K562 (cell line): ENCODE measurements around a stretch of chr22.

GRCh38 chr22:43390908-43391775 is 20.7 kb upstream of the MPPED1 start:
- RAMPAGE, long total RNA, result no peak
- RRBS, result 0% methylated on average over 1 of the region's 8 CpGs
PRO-cap:
- standard, result no peak
- CoPRO, capped RNA only, 2 experiments, result no peak in any of the 2 experiments
- CoPRO, capped and uncapped RNA, 2 experiments, result no peak in any of the 2 experiments
- CoPRO, uncapped RNA only, 2 experiments, result no peak in any of the 2 experiments
CAGE:
- cytosol, long polyA plus RNA, result no peak
- long polyA plus RNA, result no peak
- nucleolus, long total RNA, result no peak
- nucleus, long polyA plus RNA, result no peak

- RAMPAGE, long total RNA, result no peak
- RRBS, result no CpG with 5 or more reads among the region's 10 CpGs
PRO-cap:
- standard, result bidirectional peak, plus-strand start at chr22:43399627, minus-strand start at chr22:43399438
- CoPRO, capped RNA only, 2 experiments, result no peak in any of the 2 experiments
- CoPRO, capped and uncapped RNA, 2 experiments, result no peak in any of the 2 experiments
- CoPRO, uncapped RNA only, 2 experiments, result no peak in any of the 2 experiments
CAGE:
- cytosol, long polyA plus RNA, result no peak
- long polyA plus RNA, result no peak
- nucleolus, long total RNA, result no peak
- nucleus, long polyA plus RNA, result no peak
Observed at GRCh38 chr22:43399247-43399739, 12.5 kb upstream of the MPPED1 start.

DNA sequence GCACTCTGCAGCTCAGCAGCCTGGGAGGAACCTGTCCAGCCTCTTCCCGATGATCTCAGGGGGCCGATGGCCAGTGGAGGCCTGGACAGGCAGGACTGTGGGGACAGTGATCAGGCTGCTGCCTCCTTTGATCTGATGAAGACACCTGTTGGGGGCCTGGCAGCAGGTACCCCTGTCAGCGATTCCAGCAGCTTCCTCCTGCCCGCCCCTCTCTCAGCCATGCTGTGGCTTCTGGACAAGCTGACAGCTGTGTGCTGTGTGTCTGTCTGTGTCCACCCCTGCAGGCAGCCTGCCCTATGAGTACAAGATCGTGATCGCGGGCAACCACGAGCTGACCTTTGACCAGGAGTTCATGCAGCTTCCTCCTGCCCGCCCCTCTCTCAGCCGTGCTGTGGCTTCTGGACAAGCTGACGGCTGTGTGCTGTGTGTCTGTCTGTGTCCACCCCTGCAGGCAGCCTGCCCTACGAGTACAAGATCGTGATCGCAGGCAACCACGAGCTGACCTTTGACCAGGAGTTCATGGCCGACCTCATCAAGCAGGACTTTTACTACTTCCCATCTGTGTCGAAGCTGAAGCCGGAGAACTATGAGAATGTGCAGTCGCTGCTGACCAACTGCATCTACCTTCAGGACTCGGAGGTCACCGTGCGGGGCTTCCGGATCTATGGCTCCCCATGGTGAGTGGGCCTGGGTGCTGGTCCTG is 62.6 kb downstream of the MPPED1 start:
- RAMPAGE, long total RNA, result no peak
- RRBS, result 5% methylated on average over 6 of the region's 23 CpGs
PRO-cap:
- standard, result no peak
- CoPRO, capped RNA only, 2 experiments, result no peak in any of the 2 experiments
- CoPRO, capped and uncapped RNA, 2 experiments, result no peak in any of the 2 experiments
- CoPRO, uncapped RNA only, 2 experiments, result no peak in any of the 2 experiments
CAGE:
- cytosol, long polyA plus RNA, result no peak
- long polyA plus RNA, result no peak
- nucleolus, long total RNA, result no peak
- nucleus, long polyA plus RNA, result no peak

GRCh38 chr22:43505962-43506274 is 94.1 kb downstream of the MPPED1 start:
- RAMPAGE, long total RNA, result no peak
- RRBS, result no CpG with 5 or more reads among the region's 7 CpGs
PRO-cap:
- standard, result no peak
- CoPRO, capped RNA only, 2 experiments, result no peak in any of the 2 experiments
- CoPRO, capped and uncapped RNA, 2 experiments, result no peak in any of the 2 experiments
- CoPRO, uncapped RNA only, 2 experiments, result no peak in any of the 2 experiments
CAGE:
- cytosol, long polyA plus RNA, result no peak
- long polyA plus RNA, result no peak
- nucleolus, long total RNA, result no peak
- nucleus, long polyA plus RNA, result no peak

DNA sequence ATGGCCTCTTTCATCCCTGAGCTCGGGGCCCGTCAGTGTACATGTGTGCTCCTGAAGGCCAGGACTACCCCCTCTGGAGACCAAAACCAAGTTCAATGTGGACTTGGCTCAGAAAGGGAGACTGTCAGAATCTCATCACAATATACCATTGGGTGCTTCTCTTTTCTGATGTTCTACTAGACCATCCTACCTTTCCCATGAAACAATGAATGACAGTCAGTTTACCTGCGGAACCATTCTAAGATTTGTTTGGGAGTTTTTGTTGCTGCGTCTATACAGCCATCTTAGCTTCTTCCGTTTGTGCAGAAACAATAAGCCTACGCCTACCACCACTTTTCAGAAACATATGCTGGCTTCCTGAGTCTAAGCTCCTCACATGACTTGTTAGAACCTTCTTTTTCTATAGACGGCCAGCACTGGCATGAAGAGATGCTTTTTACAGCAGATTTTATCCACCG is 127.7 kb downstream of the EFCAB6 start:
- RAMPAGE, long total RNA, result no peak
- RRBS, result no CpG with 5 or more reads among the region's 8 CpGs
PRO-cap:
- standard, result no peak
- CoPRO, capped RNA only, 2 experiments, result no peak in any of the 2 experiments
- CoPRO, capped and uncapped RNA, 2 experiments, result no peak in any of the 2 experiments
- CoPRO, uncapped RNA only, 2 experiments, result no peak in any of the 2 experiments
CAGE:
- cytosol, long polyA plus RNA, result no peak
- long polyA plus RNA, result no peak
- nucleolus, long total RNA, result no peak
- nucleus, long polyA plus RNA, result no peak

DNA sequence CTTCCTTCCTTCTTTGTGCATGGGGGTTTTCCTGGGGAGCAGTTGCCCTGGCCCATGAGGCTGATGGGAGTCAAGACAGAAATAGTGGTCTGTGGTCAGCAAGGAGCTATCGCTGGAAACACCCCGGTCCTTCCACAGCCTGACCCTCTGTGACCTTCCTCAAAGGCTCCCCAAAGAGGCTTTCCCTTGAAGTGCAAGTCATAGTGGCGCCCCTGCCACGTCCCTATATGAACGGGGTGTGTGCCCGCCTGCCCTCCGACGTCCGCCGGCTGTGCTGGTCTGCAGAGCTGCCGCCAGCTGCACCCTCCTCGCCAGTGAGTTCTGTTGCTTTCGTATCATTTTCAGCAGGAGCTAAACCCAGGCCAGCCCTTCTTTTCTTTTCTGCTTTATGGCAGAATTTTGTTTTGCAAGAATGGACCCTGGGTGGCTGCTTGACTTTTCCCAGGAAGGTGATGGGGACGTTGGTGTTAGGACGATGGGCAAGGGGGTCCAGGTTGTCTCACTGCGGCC is 44.8 kb downstream of the PARVB start:
- RAMPAGE, long total RNA, result no peak
- RRBS, result no CpG with 5 or more reads among the region's 16 CpGs
PRO-cap:
- standard, result no peak
- CoPRO, capped RNA only, 2 experiments, result no peak in any of the 2 experiments
- CoPRO, capped and uncapped RNA, 2 experiments, result no peak in any of the 2 experiments
- CoPRO, uncapped RNA only, 2 experiments, result no peak in any of the 2 experiments
CAGE:
- cytosol, long polyA plus RNA, result no peak
- long polyA plus RNA, result no peak
- nucleolus, long total RNA, result no peak
- nucleus, long polyA plus RNA, result no peak

GRCh38 chr22:44145000-44145347 is 35.8 kb upstream of the PARVG start:
- RAMPAGE, long total RNA, result no peak
- RRBS, result no CpG with 5 or more reads among the region's 7 CpGs
PRO-cap:
- standard, result no peak
- CoPRO, capped RNA only, 2 experiments, result no peak in any of the 2 experiments
- CoPRO, capped and uncapped RNA, 2 experiments, result no peak in any of the 2 experiments
- CoPRO, uncapped RNA only, 2 experiments, result no peak in any of the 2 experiments
CAGE:
- cytosol, long polyA plus RNA, result no peak
- long polyA plus RNA, result no peak
- nucleolus, long total RNA, result no peak
- nucleus, long polyA plus RNA, result no peak

- RAMPAGE, long total RNA, result no peak
- RRBS, result no CpG with 5 or more reads among the region's 11 CpGs
PRO-cap:
- standard, result no peak
- CoPRO, capped RNA only, 2 experiments, result no peak in any of the 2 experiments
- CoPRO, capped and uncapped RNA, 2 experiments, result no peak in any of the 2 experiments
- CoPRO, uncapped RNA only, 2 experiments, result no peak in any of the 2 experiments
CAGE:
- cytosol, long polyA plus RNA, result no peak
- long polyA plus RNA, result no peak
- nucleolus, long total RNA, result no peak
- nucleus, long polyA plus RNA, result no peak
Observed at GRCh38 chr22:44172287-44172708, 8.4 kb upstream of the PARVG start.

DNA sequence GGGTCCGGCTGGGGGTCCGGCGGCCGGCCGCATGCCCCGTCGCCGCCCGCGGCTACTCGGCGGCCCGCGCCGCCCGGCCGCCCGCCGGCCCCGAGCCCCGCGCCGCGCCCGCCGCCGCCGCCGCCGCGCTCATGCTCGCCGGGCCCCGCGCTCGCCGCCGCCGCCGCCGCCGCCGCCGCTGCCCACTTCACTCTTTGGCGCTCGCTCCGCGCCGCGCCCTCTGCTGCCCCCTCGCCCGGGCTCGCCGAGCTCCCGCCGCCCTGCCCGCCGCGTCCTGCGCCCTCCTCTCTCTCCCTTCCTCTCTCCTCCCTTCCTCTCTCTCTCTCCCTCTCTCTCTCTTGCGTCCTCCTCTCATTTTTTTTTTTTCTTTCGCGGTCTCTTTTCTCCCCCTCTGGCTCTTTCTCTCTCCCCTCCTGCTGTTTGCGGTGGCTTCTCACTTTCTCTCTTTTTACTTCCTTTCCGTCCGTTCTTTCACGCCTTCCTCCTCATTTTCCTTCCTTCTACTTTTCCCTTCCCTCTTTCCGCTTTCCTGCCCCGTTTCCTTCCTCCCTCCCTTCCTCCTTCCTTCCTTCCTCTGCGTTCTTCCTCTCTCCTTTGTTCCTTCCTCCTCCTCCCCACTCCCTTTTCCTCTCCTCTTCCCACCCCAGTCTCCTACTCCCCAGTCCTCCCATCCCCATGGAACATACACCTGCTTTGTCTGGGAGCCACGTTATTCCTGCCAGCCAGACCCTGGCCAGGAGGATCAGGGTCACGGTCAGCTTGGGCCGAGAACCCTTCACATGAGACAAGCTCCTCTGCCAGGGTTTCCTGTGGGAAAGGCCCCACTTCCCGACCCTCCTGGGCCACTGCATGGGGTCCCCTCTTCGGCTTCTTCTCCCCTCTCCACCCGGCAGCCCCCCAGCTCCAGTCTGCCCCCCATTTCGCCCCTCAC is 19.3 kb upstream of the SHISAL1 start:
- RAMPAGE, long total RNA, result no peak
- RRBS, result 38% methylated on average over 32 of the region's 77 CpGs
PRO-cap:
- standard, result no peak
- CoPRO, capped RNA only, 2 experiments, result no peak in any of the 2 experiments
- CoPRO, capped and uncapped RNA, 2 experiments, result no peak in any of the 2 experiments
- CoPRO, uncapped RNA only, 2 experiments, result no peak in any of the 2 experiments
CAGE:
- cytosol, long polyA plus RNA, result no peak
- long polyA plus RNA, result no peak
- nucleolus, long total RNA, result no peak
- nucleus, long polyA plus RNA, result no peak

- RAMPAGE, long total RNA, result no peak
- RRBS, result no CpG with 5 or more reads among the region's 4 CpGs
PRO-cap:
- standard, result no peak
- CoPRO, capped RNA only, 2 experiments, result no peak in any of the 2 experiments
- CoPRO, capped and uncapped RNA, 2 experiments, result no peak in any of the 2 experiments
- CoPRO, uncapped RNA only, 2 experiments, result no peak in any of the 2 experiments
CAGE:
- cytosol, long polyA plus RNA, result no peak
- long polyA plus RNA, result no peak
- nucleolus, long total RNA, result no peak
- nucleus, long polyA plus RNA, result no peak
Observed at GRCh38 chr22:44338297-44338610, 25.5 kb upstream of the SHISAL1 start.

DNA sequence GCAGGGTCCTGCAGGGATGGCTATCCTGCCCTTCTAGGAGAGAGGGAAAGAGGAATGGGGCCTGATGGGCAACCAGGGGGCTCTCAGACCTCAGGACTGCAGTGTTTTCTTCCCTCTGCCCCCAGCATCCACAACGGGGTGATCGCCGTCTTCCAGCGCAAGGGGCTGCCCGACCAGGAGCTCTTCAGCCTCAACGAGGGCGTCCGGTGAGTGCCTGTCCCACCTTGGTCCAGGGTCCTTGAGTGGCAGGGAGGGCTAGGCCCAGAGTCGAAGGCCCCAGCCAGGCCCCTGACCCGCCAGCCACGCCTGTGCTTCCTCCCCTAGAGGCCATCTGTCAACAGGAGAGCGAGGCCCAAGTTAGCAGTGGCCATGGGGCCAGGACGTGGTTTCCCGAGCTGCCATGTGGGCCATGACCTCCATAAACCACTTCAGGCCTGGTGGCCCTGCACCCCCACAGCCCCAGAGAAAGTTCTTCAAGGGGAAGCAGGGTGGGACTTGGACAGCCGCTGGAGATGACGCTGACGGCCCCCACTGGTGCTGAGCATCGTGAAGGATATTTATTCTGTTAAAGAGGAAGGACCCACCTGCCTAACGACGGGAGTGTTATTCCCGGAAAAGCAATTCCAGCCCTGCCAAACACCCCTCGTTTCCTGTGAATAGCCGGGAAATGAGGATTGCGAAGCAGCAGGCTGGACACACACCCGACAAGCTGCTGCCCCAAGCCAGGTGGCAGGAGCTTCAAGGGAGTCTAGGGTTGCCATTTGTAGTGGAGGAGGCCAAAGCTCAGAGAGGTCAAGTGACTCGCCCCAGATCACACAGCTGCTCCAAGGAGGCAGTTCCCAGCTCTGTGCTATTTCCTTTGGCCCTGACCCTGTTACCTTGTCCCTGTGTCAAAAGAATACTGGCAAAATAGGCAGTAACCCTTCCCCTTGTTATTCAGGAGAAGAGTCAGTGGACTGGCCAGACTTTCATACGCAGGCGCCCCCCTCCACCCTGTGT is 12.8 kb downstream of the PRR5 start:
- RAMPAGE, long total RNA, result no peak
- RRBS, result 88% methylated on average over 2 of the region's 28 CpGs
PRO-cap:
- standard, result no peak
- CoPRO, capped RNA only, 2 experiments, result no peak in any of the 2 experiments
- CoPRO, capped and uncapped RNA, 2 experiments, result no peak in any of the 2 experiments
- CoPRO, uncapped RNA only, 2 experiments, result no peak in any of the 2 experiments
CAGE:
- cytosol, long polyA plus RNA, result no peak
- long polyA plus RNA, result no peak
- nucleolus, long total RNA, result no peak
- nucleus, long polyA plus RNA, result no peak

DNA sequence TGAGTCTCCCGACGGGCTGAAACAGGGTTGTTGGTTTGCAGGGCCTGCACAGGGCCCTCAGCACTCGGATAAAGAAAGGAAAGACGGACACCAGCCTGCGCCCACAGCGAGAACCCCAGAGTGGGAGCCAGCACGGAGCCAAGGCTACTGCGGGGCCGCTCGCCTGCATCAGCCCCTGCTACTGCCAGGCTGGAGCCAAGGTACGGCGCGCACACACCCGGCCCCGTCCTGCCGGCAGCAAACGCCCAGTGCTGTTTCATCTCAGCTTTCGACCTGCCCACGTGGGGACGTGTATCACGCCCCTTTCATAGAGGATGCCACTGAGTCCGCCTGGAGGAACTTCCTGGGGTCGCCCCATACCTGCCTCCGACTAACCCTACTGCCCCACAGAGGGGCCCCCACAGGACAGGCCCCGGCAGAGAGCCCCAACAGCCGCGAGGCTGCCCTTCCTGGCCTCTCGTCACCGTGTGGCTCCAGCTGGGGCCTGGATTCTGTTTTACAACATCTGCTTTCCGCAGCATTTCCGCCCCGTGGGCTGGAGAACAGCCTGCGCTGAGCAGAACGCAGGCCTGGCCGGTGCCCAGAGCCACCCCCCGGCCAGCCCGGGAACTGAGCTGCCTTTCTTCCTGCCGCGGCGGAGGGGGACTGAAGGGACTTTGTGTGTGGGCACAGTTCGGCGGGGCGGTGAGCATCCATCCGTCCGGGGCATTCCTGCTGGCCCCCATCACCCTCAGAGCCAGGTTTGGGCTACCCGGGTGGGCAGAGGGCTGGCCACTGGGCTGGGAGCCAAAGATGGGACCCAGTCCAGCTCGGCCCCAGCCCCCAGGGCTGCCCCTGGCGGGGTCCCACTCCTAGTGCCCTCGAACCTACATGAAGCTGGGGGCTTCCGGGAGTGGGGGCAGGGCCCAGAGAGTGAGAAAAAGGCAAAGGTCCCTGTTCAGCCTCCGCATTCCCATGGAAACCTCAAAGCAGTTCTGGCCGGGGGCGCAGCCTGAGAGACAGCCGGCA is 22.8 kb upstream of the ARHGAP8 start:
- RAMPAGE, long total RNA, result no peak
- RRBS, result 96% methylated on average over 5 of the region's 54 CpGs
PRO-cap:
- standard, result no peak
- CoPRO, capped RNA only, 2 experiments, result no peak in any of the 2 experiments
- CoPRO, capped and uncapped RNA, 2 experiments, result no peak in any of the 2 experiments
- CoPRO, uncapped RNA only, 2 experiments, result no peak in any of the 2 experiments
CAGE:
- cytosol, long polyA plus RNA, result no peak
- long polyA plus RNA, result no peak
- nucleolus, long total RNA, result no peak
- nucleus, long polyA plus RNA, result no peak

DNA sequence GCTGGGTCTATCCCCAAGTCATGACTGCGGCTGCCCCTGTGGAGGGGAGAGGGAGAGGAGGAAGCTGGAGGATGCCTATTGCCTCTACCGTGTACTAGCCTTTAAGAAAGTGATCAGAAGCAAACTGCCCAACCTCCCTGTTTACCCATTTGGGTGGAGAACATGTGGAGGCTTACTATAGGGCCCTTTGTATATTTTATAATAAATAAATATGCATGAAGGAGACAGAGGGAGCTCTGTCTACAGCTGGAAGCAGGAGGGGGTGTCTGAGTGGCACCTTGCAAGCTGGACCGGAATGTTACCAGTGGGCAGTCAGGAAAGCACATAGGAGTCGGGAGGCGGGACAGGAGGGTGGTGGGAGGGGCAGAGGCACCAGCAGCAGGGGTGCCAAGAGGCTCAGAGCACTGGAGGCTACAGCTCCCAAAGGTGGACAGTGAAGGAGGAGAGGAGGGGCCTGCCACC is 79.6 kb downstream of the PHF21B start:
- RAMPAGE, long total RNA, result no peak
- RRBS, result no CpG with 5 or more reads among the region's 5 CpGs
PRO-cap:
- standard, result no peak
- CoPRO, capped RNA only, 2 experiments, result no peak in any of the 2 experiments
- CoPRO, capped and uncapped RNA, 2 experiments, result no peak in any of the 2 experiments
- CoPRO, uncapped RNA only, 2 experiments, result no peak in any of the 2 experiments
CAGE:
- cytosol, long polyA plus RNA, result no peak
- long polyA plus RNA, result no peak
- nucleolus, long total RNA, result no peak
- nucleus, long polyA plus RNA, result no peak

- RAMPAGE, long total RNA, result no peak
- RRBS, result no CpG with 5 or more reads among the region's 16 CpGs
PRO-cap:
- standard, result no peak
- CoPRO, capped RNA only, 2 experiments, result no peak in any of the 2 experiments
- CoPRO, capped and uncapped RNA, 2 experiments, result no peak in any of the 2 experiments
- CoPRO, uncapped RNA only, 2 experiments, result no peak in any of the 2 experiments
CAGE:
- cytosol, long polyA plus RNA, result no peak
- long polyA plus RNA, result no peak
- nucleolus, long total RNA, result no peak
- nucleus, long polyA plus RNA, result no peak
Observed at GRCh38 chr22:45172731-45173806, 9.3 kb downstream of the NUP50 start.

DNA sequence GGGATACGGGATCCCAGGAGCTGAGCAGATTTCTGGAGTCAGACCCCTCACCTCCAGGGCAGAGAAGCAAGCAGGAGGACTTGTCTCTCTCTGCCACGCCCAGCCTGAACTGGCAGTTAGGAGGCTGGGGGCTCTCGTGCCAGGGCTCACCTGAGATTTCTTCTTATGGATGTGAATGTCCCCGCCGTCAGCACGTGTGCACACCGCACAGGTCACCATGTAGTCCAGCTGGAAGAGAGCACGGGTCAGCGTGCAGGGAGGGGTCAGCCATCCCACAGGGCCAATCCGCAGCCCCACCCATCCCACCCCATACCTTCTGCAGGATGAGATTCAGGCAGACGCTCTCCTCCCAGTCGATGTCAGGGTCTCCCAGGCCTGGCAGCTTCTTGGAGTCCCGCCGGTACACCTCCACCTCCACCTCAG is 35.2 kb downstream of the KIAA0930 start:
- RAMPAGE, long total RNA, result no peak
- RRBS, result no CpG with 5 or more reads among the region's 14 CpGs
PRO-cap:
- standard, result no peak
- CoPRO, capped RNA only, 2 experiments, result no peak in any of the 2 experiments
- CoPRO, capped and uncapped RNA, 2 experiments, result no peak in any of the 2 experiments
- CoPRO, uncapped RNA only, 2 experiments, result no peak in any of the 2 experiments
CAGE:
- cytosol, long polyA plus RNA, result no peak
- long polyA plus RNA, result no peak
- nucleolus, long total RNA, result no peak
- nucleus, long polyA plus RNA, result no peak

- RAMPAGE, long total RNA, result no peak
- RRBS, result no CpG with 5 or more reads among the region's 26 CpGs
PRO-cap:
- standard, result no peak
- CoPRO, capped RNA only, 2 experiments, result no peak in any of the 2 experiments
- CoPRO, capped and uncapped RNA, 2 experiments, result no peak in any of the 2 experiments
- CoPRO, uncapped RNA only, 2 experiments, result no peak in any of the 2 experiments
CAGE:
- cytosol, long polyA plus RNA, result no peak
- long polyA plus RNA, result no peak
- nucleolus, long total RNA, result no peak
- nucleus, long polyA plus RNA, result no peak
Observed at GRCh38 chr22:45263116-45264442, 21.2 kb upstream of the UPK3A start.

- RAMPAGE, long total RNA, result no peak
- RRBS, result no CpG with 5 or more reads among the region's 25 CpGs
PRO-cap:
- standard, result no peak
- CoPRO, capped RNA only, 2 experiments, result no peak in any of the 2 experiments
- CoPRO, capped and uncapped RNA, 2 experiments, result no peak in any of the 2 experiments
- CoPRO, uncapped RNA only, 2 experiments, result no peak in any of the 2 experiments
CAGE:
- cytosol, long polyA plus RNA, result no peak
- long polyA plus RNA, result no peak
- nucleolus, long total RNA, result no peak
- nucleus, long polyA plus RNA, result no peak
Observed at GRCh38 chr22:45267902-45268516, 16.7 kb upstream of the UPK3A start.